Peritoneum (tissue), 1 donor: Measurements from ENCODE around the gene CDC16.

DNA sequence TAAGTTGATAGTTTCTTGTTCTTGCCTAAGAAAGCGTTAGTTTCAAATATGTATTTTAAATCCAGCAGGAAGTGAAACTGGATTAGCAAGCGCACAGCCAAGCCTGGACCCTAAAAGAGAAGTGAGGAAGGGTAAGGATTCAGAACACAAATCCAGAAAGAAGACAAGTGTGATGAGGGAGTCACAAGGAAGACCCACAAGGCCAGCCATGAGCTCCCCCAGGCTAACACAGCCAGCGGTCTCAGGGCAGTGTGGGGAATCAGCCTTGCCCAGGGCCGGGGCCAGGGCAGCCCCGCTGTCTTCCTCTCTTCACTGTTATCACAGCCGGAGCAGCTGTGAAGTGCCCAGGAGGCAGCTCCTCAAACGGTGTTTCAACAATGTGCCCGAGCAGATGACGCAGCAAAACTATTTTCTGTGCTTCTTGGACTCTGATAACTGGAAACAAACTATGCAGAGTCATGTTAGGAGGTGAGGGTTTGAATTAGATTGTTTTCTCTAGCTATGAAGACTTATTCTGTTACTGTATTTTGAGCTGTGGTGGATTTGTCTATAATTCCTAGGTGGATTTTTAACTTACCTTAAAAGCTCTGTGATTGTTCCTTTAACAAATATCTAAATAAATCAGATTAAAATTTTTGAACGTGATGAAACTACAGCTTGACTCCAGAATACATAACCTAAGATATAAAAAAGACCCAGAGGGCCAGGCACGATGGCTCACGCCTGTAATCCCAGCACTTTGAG, 12.1 kb upstream of the CDC16 start:
- PRO-cap, result no peak

GRCh38 chr13:114234463-114235654, at the start of gene CDC16:
Gene CDC16, plus strand, starts transcription at chr13:114234897.
- PRO-cap, result unidirectional peak, plus-strand start at chr13:114234907; unidirectional peak, plus-strand start at chr13:114234966

DNA sequence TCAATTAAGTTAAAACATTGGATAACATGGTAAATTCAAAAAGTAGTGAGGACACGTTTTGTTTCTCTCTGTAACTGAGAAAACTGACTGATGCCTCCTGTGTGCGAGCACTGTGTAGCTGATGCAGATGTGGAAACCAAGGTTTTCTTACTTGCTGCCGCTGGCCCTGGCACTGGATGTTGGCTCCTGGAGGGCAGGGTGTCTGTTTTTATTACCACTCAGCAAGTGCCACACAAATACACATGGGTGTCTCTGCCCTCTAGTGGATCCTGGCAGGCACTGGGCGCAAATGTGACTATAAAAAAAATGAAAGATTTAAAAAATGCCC, 25.4 kb downstream of the CHAMP1 start:
- PRO-cap, result no peak